Left ventricle myocardium (tissue), 1 donor: ENCODE measurements around a stretch of chr2.

DNA sequence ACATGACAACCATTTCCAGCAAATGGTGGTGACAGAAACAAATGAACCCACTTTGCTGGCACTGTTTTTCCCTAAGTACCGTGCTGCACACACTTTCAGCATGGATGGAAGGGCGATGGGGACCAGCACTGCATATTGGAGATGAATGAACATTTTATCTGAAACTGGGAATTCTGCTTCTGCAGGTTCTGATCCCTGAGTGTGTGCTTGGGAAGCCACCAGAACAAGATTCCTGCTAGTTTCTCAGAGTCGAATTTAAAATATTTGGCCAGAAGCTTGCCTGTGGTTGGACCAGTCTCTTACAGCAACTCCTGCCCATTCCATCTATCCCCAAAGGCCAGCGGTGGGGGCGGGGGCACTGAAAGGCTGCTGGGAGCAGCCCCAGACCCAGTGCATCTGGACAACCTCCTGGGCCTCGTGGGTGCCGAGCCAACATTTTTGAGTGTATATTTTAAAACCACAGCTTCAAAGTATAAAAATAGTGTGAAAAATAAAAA is 38.5 kb upstream of the ZFP36L2 start:
- PRO-cap, result no peak

DNA sequence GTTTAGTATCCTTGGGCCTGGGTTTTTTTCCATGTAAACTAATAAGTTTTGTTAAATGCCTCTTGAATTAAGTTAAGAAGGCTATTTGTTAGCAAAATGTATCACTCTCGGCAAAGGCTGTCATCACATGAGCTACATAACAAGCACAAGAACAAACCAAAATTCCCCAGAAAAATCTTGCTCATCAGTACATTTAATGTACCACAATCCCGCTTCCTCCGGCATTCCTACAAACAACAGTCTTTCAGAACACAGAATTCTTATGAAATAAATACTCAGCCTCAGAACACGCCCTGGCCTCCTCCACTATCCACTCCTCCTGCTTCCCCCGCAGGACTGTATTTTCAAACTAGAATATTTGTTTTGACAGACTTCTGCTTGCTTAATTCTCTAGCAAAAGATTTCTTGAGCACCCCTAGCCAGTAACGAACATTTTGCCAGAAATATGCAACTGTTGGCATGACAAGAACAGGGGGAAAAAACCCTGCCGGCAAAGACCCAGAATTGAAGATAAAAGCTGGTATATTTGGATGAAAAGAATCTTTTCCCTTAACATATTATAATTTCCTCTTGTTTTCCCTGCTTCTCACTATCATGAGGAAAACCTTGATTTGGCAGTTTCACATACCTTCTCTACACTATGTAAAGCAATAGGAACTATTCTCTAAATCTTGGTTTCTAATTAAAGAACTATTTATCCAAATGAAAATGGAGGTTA is 131.2 kb downstream of the THADA start:
- PRO-cap, result unidirectional peak, minus-strand start at position 245 of the sequence

DNA sequence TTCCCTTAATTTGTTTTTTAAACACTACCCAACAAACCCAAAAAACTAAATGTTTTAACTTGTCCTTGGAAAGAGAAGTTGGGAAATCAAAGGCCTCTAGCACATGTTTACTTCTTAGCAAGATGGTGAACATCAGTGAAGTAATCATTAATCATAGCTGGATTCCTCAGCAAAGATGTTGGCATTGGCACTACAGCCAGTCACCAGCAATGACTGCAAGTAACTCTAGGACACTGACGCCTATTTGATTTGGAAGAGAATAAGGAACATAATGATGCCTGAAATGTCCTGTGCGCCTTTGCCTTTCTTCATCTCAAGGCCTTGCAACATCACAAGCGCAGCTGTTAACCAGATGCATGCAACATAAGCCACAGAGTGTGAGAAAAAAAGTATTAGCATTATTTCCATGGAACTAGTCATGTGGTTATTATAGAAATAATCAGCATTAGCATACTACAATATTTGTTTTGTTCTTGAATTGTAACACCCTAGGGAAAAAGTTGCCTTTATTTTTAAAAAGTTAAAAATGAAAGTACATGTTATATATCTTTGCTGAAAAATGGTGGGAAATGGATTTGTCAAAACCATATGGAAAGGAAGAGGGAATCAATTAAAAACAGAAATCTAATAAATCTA is 55.7 kb downstream of the THADA start:
- PRO-cap, result no peak

- PRO-cap, result no peak
Measured at GRCh38 chr2:43844301-43844815, 5.6 kb downstream of the ABCG8 start.

- PRO-cap, result bidirectional peak, plus-strand start at chr2:44087483, minus-strand start at chr2:44087346
Measured at GRCh38 chr2:44086740-44087716, 81.6 kb upstream of the PPM1B start.

- PRO-cap, result no peak
Measured at GRCh38 chr2:44180437-44181051, 11.9 kb downstream of the PPM1B start.

GRCh38 chr2:44237232-44237556 is 38.1 kb upstream of the SLC3A1 start:
- PRO-cap, result no peak

- PRO-cap, result no peak
Measured at GRCh38 chr2:44291625-44292011, 16.3 kb downstream of the SLC3A1 start.

DNA sequence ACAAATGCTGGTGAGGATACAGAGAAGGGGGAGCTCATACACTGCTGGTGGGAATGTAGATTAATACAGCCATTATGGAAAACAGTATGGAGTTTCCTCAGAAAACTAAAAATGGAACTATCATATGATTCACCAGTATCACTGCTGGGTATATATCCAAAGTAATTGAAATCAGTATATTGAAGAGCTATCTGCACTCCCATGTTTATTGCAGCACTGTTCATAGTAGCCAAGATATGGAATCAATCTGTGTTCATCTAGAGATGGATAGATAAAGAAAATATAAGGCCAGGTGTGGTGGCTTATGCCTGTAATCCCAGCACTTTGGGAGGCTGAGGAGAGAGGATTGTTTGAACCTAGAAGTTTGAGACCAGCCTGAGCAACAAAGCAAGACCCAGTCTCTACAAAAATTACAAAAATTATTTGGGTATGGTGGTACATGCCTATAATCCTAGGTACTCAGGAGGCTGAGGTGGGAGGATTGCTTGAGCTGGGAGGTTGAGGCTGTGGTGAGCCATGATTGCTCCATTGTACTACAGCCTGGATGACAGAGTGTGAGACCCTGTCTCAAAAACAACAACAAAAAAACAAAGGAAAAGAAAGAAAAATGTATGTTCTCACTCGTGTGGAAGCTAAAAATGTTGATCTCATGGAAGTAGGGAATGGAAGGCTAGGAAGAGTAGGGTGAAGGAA is 106.8 kb downstream of the CAMKMT start:
- PRO-cap, result no peak

DNA sequence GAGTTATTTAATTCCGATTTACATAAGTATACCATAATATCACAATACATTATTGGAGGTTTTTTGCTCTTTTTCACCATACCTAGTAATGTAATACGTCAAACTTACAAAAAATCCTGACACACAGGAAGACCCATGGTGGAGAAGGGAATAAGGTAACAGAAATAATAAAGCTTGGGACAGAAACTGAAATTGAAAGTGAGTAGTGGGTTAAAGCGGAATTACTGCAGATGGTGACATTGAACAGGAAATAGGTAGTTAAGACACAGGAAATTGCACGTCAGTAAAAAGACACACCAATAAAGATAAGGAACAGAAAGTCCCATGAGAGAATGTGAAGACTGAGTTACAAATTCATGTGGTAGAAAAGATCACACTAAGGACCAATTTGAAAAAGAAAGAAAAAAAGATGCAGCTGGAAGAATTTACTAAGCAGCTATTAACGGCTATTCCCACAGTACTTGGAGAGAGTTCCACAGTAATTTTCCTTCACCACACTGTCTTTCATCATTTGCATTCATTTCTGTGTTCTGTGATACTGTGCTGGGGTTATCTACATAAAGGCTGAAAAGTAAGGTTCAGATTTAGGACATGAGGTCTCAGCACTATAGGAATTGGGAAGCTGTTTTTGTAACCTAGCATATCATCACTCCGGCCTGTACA is 43.1 kb downstream of the SRBD1 start:
- PRO-cap, result no peak

- PRO-cap, result unidirectional peak, minus-strand start at chr2:45652767
Measured at GRCh38 chr2:45652475-45652942, 1.0 kb downstream of the PRKCE start.

DNA sequence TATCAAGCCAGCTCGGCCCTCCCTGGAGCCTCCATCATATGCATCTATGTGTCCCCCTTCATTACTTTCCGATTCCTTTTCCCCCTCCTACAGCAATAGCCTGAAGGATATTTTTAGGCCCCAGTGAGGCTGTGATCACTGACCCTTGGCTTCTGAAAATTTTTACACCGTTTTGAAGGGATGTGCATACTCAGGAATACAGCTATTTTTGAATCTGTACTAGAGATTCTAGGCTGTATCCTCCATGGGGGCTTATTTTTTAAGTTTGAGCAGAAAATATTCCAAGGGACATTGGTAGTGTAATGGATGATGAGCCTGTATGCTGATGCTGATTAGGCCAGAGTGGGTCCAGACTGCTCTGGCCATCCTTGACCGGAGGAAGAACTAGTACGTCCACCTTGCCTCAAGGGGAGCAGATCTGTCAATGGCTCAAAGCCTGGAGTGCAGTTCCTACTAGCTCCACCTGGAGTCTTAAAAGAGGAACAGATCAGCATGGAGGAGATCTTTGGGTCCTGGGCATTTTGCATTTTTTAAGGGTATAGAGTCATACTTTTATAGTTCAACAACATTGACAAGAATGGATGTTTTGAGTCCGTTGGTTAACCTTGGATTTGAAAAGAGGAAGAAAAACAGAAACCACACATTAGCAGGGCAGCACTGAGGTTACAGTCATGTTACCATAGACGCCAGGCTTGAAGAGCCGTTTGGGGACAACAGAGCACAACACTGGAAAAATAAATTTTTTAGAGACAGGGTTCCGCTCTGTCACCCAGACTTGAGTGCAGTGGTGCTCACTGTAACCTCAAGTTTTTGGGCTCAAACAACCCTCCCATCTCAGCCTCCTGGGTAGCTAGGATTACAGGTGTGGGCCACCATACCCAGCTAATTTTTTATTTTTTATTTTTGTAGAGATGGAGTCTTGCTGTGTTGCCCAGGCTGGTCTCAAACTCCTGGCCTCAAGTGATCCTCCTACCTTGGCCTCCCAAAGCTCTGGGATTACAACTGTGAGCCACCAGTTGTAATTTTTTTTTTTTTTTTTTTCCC is 78.3 kb downstream of the PRKCE start:
- PRO-cap, result no peak

DNA sequence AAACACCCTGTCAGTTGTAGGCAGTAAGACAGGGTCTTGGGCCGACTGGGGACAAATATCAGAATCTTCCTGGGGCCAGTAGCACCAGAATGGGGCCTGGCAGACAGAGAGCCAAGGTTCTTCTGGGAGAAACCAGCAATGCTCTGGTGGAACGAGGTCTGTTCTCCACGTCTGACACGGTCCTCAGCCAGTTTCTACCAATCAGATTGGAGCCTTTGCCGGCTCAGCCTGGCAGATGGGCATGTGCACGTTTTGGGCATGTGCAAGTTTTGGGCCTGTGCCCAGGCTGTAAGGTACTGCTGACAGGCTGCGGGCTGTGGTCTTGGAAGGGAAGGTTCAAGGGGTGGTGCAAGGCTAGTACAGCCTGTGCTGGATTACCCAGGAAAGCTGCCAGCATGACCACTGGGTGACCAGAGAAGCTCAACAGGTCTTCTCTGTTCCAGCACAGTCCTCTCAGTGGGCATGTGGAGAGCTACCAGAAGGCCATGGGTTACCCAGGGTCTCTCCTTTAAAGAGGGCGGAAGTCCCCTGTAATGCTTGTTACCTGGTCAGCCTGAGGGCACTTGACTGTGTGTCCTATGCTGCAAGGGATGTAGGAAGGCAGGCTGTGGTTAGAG is 90.0 kb downstream of the PRKCE start:
- PRO-cap, result no peak

DNA sequence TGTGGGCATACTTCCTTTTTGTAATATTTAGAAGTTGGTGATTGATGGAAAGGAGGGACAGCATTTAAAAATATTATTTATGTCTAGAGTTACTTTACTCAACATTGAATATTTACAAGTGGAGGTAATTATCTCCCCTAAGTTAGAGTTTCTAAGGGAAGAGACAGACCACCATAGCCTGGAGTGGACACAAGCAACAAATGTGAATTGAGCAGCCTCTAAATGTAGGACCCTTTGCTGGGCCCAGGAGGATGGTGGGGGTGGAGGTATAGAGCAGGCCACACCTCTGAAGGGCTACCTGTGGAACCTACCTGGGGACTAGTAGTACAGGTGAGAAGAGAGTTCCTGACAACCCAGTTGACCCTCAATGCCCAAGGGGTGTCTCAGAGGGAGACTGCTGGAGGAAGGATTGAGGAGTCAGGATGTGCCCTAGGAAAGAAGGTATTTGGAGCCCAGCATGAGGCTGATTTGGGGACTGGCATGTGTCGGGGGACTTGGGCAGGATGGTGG is 169.7 kb downstream of the PRKCE start:
- PRO-cap, result no peak

GRCh38 chr2:45836498-45837530 is 185.3 kb downstream of the PRKCE start:
- PRO-cap, result no peak

DNA sequence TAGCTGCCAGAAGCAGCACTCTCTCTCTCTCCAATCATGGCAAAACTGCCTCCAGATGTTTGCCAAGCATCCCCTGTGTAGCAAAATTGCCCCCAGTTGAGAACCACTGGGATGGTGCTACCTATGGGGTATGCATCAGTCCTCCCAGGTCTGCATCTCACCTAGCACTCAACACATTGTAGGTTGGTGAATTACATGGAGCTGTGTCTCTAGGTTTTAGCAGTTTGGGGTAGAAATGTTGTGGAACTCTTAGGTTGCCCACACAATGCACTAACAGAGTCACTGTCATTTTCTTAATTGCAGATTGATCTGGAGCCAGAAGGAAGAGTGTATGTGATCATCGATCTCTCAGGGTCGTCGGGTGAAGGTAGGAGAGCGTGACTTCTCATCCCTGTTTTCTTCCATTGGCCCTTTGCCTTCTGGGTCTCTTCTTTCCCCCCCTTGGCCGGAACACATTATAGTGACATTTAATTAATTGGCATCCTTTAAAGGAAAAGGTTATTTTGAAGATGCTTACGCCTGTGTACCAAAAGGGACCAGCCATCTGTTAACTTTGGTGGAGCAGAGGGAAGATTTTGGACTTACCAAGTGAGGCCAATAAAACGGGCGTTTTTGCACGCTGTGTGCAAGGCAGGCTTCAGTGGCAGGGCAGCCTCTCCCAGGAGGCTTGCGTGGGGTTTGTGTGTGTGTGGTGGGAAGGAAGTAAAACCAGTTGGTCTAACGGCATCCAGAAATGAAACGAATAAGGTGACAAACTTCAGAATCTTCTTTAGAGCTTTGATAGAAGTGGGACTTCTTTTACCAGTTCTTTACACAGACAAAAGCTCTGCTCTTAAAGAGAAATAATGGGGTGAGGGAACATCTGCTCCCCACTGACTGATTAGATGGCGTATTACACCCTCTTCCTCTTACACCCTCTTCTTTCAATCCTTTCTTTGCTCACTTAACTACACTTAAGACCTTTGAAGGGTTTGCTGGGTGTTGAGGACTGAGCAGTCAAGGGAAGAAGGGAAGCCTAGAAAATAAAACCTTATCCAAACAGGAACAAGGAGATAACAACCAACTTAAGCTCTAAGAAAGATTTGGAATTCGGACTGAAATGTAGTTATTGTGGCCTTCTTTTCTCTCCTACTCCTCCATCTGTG is 191.6 kb downstream of the PRKCE start:
- PRO-cap, result no peak

- PRO-cap, result no peak
Measured at GRCh38 chr2:45888844-45889639, 237.6 kb downstream of the PRKCE start.

DNA sequence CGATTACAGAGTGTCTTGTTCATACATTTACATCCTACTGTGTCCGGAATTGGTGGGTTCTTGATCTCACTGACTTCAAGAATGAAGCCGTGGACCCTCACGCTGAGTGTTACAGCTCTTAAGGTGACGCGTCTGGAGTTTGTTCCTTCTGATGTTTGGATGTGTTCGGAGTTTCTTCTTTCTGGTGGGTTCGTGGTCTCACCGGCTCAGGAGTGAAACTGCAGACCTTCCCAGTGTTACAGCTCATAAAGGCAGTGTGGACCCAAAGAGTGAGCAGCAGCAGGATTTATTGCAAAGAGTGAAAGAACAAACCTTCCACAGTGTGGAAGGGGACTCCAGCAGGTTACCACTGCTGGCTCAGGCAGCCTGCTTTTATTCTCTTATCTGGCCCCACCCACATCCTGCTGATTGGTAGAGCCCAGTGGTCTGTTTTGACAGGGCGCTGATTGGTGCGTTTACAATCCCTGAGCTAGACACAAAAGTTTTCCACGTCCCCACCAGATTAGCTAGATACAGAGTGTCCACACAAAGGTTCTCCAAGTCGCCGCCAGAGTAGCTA is 265.3 kb downstream of the PRKCE start:
- PRO-cap, result no peak

- PRO-cap, result no peak
Measured at GRCh38 chr2:45919382-45920144, 268.1 kb downstream of the PRKCE start.

DNA sequence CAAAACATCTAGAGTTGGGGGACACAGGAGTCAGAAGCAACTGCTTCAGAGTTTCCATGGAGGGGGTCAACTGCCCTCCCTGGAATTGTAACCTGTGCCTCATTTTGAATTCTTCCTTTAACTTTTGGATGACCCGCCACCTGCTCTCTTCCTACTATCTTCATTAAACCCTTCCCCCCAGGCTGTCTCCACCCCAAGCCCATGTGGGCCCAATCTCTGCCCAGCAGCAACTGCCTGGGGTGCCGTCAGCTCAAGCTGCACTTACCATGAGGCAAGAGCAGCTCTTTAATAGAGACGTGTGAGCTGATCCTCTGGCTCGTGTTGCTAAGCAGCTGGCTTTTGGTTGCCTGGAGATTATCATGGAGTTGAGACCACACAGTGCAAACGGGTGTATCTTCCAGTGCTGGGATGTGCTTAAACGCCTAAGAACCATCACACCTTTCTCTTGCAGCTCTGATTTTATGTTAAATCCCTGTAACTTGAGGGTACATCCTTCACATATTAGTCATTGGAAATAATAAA is 271.0 kb downstream of the PRKCE start:
- PRO-cap, result bidirectional peak, plus-strand start at position 400 of the sequence, minus-strand start at position 236 of the sequence